ENCODE results near the genes CCDC126, STK31 and NPVF.

DNA sequence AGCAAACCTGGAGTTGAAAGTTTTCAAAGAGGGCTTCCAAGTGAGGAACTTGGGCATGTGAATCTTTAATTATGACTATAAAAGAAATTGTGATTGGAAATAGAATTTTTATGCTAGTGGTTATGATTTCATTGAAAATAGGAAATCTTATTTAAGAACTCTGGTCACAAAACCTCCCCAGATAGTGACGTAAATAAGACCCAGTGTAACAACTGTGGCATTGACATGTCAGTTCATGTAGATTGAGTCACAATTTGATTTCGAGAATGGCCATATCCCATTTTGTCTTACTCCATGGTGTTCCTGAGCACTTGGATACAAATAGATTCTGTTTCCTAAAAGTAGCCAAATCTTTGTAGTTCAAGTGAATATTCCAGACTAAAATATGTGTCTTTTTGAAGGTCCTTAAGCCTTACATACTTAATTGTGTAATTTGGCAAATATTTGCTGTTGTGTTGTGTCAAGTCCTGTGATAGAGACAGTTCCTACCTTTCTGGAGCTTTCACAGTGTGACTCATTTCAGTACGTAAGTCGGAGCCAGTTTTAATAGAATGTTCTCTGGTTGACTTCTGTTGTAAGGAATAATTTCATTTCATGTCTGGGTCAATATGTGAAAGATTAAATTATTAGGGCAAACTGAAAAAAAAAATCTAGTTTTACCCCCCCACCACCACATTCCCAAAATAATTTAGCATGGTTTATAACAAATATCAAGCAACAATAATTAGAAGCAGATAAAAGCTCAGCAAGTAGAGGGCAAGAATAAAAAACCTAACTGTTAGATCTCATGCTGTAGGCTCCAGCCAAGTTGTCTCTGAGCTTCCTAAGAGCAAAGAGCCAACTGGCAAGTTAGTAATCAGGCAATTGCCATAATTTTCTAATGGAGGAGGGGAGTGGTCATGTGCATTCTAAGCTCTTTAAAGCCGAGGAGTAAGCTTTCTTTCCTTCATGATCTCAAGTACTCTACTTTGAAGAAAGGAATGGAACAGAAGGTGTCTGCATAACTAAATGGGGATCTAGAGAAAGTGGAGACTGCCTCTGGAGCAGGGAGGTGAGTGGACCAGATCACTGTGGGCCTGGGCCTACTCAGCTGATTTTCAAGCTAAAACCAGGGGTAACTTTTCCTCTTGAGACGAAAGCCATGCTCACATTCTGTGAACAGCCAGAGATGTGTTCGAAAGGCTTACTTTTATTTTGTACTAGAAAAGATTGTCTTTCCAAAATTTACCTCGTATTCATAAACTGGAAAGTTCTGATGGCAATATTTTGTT lies 37.4 kb upstream of the TOMM7 start:
- PRO-cap, 3 experiments: no peak in any of the 3 experiments

DNA sequence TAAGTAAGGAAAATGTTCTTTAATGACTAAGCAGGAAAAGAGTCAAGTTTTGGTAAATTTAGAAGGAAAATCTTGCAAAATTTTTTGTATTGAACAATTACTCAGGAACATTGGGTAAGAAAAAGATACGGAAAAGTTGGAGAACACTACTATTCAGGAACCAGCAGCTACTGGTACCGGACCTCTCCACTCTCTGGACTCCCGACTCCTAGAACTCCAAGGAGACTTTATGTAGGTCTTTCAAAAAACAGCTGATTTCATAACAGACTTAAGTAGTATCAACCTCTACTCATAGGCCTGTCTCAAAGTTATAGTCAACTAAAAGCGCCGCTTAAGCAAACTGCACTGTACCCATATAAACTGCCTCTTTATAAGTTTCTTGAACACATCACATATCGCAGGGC lies 33.4 kb downstream of the HYCC1 start:
- PRO-cap, 3 experiments: no peak in any of the 3 experiments

DNA sequence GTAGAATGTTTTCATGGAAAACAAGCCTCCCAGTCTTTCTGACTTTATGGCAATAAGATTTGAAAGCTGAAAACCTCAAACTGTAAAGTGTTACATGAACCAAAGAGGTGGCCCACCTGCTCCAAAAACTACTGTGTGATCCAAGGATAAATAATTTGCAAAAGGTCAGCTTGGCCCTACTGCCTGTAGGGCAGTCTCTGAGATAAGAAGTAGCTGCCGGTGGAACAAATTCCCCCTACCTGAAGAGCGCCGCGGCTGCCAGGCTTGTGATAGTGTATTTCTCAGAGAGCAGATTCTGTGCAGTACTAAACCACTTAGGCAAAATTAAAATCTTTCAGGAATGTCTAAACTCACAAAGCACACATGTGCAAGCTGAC lies 1.2 kb downstream of the HYCC1 start:
- PRO-cap, 3 experiments: no peak in any of the 3 experiments

GRCh38 chr7:23211429-23211941 lies 29.6 kb downstream of the NUP42 start:
- PRO-cap, 3 experiments: no peak in any of the 3 experiments

GRCh38 chr7:23349337-23349957 lies 50.3 kb downstream of the MALSU1 start:
- PRO-cap, 3 experiments: no peak in any of the 3 experiments

- PRO-cap, 3 experiments: no peak in any of the 3 experiments
Measured at GRCh38 chr7:23469687-23469859, 718 bp downstream of the IGF2BP3 start.

- PRO-cap, 3 experiments: no peak in any of the 3 experiments
Measured at GRCh38 chr7:23469860-23470138, 492 bp downstream of the IGF2BP3 start.

DNA sequence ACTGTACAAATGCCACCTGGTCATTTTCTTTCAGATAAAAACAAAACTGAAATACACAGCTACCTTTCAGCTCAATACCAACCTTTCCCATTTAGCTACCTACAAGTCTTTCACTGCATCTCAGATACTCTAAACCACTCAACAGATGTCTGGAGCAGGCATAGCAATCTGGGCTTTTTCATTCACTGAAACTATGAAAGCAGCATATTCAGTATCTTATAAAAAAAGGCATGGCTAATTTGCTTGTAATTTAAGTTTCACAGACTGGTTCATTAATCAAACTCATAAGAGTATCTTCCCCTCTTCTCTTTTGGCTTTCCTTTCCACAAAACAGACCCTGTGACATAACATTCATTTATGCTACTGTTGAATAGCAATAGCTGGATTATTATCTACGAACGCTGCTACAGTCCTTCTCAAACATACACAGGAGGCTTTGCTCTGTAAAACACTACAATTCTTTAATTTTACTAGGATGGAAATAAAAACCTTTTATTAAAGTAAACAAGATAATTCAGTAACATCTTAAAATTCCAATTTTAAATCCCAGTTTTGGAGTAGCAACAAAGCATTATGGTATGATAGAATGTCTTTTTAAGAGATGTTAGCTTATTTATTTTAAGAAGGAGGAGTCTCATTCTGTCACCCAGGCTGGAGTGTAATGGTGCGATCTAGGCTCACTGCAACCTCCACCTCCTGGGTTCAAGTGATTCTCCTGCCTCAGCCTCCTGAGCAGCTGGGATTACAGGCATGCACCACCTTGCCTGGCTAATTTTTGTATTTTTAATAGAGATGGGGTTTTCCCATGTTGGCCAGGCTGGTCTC lies 8.0 kb downstream of the TRA2A start:
- PRO-cap, 3 experiments: no peak in any of the 3 experiments

DNA sequence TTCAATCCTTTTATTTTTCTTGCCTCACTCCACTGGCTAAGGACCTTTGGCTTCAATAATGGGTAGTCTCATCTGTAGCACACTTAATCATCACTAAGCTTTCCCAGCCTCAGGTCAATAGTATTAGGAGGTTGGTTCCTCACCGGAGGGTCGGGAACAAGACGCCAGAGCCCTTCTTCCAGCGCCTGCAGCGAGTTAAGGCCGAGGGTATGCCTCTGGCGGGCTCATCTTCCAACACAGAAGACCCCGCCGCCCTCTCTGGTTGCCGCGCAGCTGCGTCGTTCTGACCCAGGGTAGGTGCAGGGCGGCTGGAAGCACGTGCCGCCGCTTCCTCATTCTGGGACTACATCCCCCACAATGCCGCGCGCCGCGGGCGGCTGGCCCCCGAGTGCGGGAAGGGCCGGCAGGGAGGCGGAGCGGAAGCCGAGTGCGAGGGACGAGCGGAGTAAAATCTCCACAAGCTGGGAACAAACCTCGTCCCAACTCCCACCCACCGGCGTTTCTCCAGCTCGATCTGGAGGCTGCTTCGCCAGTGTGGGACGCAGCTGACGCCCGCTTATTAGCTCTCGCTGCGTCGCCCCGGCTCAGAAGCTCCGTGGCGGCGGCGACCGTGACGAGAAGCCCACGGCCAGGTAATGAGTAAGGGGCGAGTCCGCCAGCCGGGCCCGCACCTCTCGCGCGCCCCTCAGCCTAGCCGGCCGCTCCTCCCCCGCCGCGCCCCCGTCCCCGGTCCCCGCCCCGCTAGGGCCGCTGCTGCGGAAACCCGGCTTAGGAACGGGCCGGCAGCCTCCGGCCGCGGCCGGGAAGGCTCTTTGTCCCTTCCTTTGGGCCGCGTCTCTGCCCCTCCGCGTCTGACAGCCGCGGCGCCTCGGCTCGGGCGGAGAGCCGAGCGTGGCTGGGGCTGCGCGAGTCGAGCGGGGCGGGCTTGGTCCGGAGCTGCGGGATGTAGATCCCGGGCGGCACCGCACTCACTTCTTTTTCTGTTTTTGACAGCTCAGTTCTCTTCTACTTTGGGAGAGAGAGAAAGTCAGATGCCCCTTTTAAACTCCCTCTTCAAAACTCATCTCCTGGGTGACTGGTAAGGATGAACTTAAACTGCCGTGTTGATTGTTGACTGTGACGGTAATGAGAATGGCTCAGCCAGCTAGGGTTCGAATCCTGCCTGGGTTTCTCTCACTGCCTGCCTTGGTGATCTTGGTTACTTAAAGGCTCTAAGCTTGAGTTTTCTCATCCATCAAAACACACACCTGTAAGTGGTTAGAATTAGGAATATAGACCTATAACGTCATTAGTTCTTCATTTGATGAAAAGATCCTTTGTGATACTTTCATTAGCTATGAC lies at the start of gene CCDC126:
Gene CCDC126, plus strand, starts transcription at position 409 of the 1,341 bp plus-strand sequence.
- PRO-cap, 3 experiments: peak in 3 of 3 experiments; most common plus-strand start position 771 of the sequence (in 3); most common minus-strand start position 839 of the sequence (in 2)

GRCh38 chr7:23709942-23710615 lies at the start of gene STK31:
Gene STK31, plus strand, starts transcription at chr7:23710219.
- PRO-cap, 3 experiments: no peak in any of the 3 experiments

- PRO-cap, 3 experiments: no peak in any of the 3 experiments
Measured at GRCh38 chr7:23759955-23760581, 50.0 kb downstream of the STK31 start.

DNA sequence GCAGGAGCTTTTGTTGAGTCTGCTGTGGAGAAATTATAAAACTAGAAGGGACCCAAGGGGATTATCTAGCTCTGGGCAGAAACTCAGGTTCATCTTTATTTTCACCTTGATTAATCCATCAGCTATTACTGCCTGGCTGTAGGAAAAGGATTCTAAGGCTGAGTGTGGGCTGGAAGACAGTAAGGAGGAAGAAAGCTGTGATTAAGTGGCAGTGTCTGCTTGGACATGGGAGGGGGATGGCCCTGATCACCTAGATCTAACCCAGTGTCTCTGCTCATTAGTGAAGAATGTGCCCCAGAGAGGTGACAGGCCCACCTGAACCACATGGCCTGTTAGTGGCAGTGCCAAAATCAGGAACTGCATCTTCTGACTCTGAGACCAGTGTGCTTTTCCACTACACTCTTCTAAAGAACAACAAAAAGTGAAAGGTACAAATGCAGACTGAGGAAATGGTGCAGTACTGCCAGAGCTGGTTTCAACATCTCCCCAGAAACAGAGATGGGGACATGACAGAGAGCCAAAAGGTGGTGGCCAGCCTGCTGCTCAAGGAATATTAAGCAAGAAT lies 30.3 kb downstream of the GSDME start:
- PRO-cap, 3 experiments: no peak in any of the 3 experiments

DNA sequence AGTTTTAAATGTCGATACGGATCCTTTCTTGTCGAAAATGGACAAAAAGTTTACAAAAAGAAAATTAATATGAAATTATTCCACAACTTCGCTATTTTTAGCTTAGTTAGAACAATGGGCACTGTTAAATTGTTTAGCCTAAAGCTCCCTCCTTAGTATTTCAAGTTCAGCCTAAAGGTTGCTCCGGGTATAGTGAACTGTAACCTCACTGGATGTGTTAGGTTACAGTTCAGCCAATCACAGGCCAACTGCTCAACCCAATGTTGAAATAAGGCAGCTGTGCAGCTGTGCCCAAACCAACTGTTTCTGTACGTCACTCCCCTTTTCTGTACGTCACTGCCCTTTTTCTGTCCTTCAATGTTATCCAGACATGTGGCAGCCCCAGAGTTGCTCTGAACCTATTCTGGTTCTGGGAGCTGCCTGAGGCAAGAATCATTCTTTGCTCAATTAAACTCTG lies 8.0 kb upstream of the GSDME start:
- PRO-cap, 3 experiments: no peak in any of the 3 experiments

DNA sequence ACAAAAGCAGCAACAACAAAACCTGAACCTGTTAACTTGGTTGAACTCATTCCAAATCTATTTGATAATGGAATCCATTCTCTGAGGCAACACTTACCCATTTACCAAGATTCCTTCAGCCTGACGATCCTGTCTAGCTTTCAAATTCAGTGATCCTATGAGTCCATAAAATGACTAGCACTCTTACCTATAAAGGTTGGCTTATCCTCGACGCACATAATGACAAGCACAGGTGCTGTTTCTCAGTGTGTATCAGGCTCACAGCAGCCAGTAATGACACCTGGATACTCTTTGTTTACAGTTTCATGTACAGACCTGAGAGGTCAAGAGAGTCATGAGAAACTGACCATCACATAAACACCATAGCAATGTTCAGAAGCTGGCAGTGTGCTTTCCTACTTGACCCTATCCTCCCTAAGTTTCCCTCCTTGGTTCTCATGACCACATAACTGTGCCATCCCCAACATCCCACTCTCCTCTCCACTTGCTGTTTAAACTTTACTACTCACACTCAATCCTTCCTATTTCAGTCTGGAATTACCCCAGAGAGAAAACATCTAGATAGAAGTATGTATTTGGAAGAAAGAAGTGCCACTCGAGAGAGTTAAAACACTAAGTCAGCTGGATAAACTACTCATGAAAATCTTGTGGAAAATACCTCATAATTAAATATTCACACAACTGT lies 62.0 kb downstream of the OSBPL3 start:
- PRO-cap, 3 experiments: no peak in any of the 3 experiments

DNA sequence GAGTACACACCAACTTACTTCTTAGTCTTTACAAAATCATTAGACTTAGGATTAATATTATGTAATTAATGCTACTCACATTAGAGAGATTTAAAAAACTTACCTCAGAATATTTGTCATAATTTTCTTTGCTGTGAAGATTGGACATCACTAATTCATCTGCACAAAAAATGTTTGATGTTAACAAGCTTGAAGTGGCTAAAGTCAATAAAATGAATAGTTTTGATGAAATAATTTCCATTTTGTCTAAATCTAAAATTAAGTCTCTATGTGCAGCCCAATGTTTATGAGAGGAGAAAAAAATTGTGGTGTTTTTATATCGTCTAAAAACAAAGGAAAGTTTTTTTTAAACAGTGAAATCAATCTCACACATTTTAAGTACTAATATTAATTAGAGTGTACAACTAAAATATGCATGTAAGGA lies at the start of gene NPVF:
Gene NPVF, minus strand, starts transcription at position 288 of the 424 bp plus-strand sequence.
- PRO-cap, 3 experiments: no peak in any of the 3 experiments

DNA sequence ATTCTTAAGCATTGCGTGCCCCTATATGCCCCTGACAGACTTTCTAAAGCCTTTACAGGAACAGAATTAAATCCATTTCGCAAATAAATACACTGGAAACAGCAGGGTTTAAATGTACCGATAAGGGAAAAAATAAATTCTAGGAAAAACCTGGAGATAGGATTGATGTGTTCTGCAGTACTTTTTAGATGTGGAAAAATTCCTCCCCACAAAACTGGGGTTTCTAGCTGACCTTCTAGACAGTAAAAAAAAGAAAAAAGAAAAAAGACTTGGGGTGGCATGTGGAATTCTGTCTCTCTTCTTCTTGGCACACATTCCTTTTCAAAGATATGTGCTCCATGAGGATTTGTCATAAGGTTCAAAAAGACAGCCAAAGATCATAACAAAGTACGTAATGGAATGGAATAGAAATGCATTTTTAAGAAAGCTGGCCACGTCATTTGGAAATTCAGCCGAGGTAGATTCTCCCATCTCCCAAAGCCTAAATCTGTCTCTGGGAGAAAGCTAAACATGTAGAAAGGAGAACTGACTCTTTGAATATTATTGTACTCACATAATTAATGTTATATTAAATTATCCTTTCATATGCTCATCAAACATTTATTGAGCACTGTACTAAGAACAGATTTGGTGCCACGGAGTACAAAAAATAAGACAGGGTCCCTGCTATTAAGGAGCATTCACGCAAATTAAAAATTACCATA lies 381.4 kb upstream of the NFE2L3 start:
- PRO-cap, 3 experiments: no peak in any of the 3 experiments

- PRO-cap, 3 experiments: no peak in any of the 3 experiments
Measured at GRCh38 chr7:25776062-25776494, 375.9 kb upstream of the NFE2L3 start.

DNA sequence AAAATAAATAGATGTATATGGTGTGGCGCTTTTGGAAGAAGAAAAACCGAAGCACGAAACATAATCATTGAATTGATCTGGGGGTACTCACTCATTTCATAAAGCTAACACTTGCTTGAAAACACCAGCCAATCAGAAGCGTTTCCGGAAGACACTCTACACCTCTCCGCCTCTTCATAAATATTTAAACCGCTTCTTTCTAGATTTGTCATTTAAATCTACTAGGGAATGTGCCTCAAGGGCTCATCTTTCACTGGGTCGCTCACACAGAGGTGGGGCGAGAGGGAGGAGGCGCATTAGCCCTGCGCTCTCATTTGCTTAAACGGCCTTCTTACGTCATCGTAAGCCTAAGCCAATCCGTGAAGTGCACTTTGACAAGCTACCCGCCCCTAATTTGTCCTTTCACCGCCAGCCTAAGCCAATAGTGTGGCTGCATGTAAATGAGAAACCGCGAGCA lies 289.9 kb upstream of the NFE2L3 start:
- PRO-cap, 3 experiments: no peak in any of the 3 experiments

DNA sequence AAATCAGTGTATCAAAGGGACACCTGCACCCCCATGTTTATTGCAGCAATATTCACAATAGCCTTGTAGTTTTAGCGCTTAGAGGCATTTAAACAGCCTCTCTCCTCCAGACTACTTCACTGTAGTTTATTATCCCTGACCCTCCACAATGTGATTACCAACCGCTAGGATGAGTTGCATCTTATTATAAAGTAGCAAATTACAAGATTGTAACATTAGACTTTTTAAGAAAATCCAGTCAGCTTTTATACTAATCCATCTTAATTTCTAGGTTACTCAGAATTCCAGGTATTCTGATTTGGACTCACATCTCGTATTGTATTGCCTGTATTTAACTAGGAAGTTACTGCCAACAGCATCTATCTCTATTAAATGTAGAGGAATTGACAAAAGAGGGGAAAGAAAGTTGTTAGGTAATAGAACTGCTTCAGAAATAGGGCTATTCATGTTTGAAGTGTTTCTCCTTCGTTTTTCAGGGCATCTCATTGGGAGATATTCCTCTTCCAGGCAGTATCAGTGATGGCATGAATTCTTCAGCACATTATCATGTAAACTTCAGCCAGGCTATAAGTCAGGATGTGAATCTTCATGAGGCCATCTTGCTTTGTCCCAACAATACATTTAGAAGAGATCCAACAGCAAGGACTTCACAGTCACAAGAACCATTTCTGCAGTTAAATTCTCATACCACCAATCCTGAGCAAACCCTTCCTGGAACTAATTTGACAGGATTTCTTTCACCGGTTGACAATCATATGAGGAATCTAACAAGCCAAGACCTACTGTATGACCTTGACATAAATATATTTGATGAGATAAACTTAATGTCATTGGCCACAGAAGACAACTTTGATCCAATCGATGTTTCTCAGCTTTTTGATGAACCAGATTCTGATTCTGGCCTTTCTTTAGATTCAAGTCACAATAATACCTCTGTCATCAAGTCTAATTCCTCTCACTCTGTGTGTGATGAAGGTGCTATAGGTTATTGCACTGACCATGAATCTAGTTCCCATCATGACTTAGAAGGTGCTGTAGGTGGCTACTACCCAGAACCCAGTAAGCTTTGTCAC lies 16.2 kb downstream of the HNRNPA2B1 start:
- PRO-cap, 3 experiments: no peak in any of the 3 experiments

DNA sequence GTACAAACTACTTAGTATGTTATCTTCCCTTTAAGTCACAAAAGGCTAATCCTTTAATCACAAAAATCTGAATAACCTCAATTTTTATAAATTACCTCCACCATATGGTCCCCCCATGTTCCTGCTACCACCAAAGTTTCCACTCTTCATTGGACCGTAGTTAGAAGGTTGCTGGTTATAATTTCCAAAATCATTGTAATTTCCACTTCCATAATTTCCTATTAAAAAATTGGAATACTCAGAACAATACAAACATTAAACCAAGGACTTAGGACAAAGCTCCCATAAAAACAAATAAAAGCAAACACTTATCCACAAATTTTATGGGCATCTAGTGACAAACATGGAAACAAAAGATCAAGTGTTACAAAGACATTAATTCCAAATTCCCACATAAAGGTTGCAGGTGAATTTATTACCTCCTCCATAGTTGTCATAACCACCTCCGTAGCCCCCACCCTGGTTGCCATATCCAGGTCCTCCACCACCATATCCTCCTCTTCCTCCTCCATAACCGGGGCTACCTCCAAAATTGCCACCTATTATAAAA lies 7.3 kb downstream of the HNRNPA2B1 start:
- PRO-cap, 3 experiments: no peak in any of the 3 experiments

All from Metastatic Breast Carcinoma in the Ovary (tissue), 3 donors.